Neural cell (in vitro differentiated cells): ENCODE measurements around a stretch of chr12.

DNA sequence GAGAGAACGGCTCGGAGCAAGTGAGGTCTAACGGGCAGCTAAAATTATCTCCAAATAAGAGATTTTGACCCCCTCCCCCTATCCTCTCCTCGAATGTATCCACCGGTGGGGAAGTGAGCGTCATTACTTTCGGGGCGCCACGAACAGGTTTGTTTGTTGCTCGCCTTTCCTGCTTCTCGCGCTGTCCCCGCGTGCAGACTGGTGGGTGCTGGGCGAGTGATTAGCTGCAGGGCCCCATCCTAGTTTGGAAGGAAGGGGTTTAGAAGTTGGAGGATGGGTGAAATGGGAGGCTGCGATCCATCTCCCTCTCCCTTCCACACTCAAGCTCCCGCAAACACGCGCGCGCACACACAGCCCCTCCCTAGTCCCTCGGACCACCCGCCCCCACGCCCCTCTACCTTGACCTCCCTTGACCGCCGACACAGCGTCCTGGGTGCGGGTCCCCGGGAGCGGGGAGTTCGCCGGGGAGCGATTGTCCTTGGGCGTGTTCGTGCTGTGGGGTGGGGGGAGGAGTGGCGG is 802 bp upstream of the NTF3 start:
- RAMPAGE, long total RNA: no peak

DNA sequence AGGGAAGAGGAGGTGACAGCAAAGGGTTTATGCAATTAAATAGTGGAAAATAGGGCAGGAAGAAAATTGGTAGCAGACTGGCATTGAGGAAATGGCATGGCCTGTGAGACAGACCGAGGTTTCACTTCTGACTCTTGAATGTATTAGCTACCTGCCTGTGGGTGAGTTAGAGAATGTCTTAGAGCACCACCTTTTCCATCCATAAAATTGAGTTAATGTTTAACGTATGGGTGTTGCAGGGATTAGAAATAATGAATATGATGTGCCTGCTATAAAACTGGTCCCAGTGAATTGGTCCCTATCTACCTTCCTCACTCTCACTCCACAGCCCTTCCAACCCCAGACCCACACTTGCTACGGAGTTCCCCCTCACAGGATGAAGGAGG is 116.6 kb downstream of the NTF3 start:
- RAMPAGE, long total RNA: no peak

- RAMPAGE, long total RNA: no peak
Measured at GRCh38 chr12:5937718-5938357, 7.2 kb downstream of the ANO2 start.

GRCh38 chr12:6070992-6071417 is 53.5 kb downstream of the VWF start:
- RAMPAGE, long total RNA: no peak

- RAMPAGE, long total RNA: no peak
Measured at GRCh38 chr12:6133414-6133763, 8.9 kb upstream of the VWF start.

- RAMPAGE, long total RNA: no peak
Measured at GRCh38 chr12:6230386-6231176, 30.4 kb downstream of the CD9 start.

- RAMPAGE, long total RNA: no peak
Measured at GRCh38 chr12:6266989-6267766, 43.3 kb upstream of the PLEKHG6 start.

DNA sequence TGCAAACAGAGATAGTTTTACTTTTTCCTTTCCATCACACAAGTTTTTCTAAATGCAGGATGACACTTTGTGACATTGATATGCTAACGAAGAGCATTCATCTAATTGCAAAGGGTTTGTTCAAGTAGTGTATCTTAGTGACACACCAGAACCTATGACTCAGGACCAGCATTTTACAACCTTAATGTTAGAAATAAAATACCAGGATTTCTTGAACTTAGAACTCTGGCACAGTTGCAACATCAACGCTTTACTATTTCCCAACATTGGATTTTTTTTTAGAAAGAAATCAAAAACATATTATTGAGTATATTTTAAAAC is 17.9 kb upstream of the PLEKHG6 start:
- RAMPAGE, long total RNA: no peak

DNA sequence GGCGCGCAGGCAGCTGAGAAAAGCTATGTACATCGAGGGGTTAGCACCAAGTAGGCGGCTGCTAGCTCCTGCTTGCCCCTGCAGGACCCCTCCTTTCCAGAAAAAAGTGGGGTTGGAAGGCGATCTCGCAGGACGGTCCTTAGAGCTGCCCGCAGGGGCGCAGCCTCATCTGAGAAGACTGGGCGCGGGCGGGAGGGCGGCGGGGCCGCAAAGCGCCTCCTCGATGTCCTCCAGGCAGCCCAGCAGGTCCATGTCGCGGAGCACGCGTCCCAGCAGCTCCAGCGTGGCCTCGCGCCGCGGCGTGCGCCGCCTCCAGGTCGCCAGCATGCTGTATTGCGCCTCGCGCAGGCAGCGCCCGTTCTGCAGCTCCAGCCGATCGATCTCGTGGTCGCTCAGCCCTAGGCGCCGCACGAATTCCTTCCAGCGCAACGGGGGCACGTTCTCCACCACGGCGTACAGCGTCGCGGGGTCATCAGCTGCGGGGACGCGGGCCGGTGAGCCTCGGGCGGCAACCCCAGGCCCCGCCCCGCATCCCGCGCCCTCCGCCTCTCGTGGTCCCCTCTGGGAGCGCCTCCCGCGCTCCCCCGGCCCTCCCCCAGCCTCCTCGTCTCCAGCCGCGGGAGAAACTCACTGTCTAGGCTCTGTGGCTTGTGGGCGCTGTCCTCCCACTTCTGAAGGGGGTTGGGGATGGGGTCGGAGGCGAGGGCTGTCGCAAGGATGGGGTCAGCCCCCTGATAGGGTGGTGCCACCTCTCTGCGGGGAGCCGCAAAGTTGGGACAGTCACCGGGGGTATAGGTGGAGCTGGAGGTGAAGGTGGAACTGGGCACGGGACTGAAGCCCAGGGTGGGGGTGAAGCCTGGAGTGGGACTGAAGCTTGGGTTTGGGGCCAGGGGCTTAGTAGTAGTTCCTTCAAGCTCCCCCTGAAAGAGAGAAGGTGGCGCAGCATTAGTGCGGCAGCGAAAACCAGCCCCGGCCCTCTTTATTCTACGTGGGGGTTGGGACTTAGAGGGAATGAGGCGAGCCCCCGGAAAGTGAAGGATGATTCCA is 12.4 kb downstream of the TNFRSF1A start:
- RAMPAGE, long total RNA: no peak

DNA sequence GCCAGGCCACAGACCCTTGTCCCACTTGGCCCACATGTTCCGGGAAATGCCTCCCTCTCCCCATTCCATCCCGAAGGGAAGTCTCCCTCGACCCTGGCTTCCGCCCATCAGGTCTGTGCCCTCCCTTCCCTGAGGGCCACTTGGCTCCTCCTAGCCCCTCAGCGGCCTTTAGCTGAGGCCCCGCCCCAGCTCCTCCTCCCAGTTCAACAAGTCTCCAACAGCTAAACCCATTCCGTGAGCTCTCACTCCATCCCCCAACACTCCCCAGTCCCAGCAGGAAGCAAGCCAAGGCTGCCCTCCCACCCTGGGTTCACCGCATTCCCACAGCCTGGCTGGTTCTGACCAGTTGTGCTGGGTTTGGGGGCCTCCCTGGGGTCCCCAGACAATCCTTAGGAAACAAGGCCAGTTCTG is 5.3 kb downstream of the TNFRSF1A start:
- RAMPAGE, long total RNA: no peak

DNA sequence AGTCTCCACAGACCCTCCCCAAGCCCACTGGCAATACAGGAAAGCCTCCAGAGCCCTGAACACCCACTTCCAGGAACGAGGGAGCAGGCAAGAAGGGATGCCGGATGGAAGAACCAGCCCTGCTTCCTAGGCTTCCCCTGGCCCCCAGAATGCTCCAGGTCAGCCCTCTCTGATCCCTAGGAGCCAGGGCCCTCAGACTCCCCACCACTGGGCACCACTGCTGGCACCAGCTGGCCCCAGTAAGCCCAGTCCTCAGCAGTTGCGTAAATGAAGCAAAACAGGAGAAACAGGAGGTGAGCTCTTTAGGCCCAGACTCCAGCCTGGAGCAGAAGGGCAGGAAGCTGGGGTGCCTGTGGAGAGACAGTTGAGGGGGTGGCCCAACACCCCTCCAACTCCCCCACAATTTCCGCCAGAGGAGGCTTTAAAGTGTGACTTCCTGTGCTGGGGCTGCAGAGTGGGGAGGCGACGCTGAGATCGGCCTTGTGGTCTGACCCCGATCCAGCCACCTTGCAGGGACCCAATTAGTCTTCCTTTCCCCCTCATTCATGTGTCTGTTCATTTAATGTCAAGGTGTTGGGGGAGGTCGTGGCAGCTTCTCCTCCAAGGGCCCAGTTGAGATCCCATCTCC is 4.8 kb downstream of the TNFRSF1A start:
- RAMPAGE, long total RNA: no peak

- RAMPAGE, long total RNA: no peak
Measured at GRCh38 chr12:6337589-6337888, 4.3 kb downstream of the TNFRSF1A start.

GRCh38 chr12:6368006-6368599 is 7.3 kb downstream of the SCNN1A start:
- RAMPAGE, long total RNA: no peak

DNA sequence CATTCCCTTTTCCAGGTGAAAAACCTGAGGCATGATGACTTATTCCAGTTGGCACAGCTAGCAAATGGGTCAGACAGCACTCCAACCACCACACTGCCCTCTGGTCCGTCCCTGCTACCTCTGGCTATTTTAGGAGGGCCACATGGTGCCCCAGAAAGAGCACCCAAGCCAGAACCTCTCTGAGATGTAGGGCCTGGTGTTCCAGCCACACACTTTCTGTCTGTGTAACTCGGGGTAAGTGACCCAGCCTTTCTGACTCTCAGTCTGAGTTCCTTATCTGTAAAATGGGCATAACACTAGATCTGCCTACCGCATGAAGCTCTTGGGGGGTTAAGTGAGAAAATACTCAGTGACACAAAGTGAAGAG is 6.8 kb downstream of the SCNN1A start:
- RAMPAGE, long total RNA: no peak

- RAMPAGE, long total RNA: no peak
Measured at GRCh38 chr12:6416540-6416972, 28.2 kb upstream of the CD27 start.

DNA sequence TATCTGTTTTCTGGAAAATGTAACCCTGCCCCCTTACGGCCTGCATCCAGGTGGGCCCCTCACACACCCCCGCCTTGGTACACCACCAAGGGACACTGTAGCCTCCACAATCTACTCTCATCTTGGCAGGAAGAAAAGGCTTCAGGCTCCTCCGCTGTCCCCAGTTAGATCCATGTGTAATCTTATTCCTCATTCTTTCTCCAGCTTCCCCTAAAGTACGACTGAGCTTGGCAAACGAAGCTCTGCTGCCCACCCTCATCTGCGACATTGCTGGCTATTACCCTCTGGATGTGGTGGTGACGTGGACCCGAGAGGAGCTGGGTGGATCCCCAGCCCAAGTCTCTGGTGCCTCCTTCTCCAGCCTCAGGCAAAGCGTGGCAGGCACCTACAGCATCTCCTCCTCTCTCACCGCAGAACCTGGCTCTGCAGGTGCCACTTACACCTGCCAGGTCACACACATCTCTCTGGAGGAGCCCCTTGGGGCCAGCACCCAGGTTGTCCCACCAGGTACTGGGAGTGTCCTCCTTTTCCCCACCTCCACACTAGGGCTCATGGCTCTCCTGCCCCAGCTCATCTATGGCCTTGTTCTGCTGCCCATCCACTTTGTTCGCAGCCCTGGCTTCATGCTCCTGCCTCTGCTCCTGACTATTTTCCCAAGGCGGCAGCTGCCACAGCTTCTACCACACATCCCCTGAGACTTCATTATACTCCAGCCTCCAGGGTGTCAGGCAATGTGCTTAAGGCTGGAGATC is 6.8 kb downstream of the TAPBPL start:
- RAMPAGE, long total RNA: no peak

DNA sequence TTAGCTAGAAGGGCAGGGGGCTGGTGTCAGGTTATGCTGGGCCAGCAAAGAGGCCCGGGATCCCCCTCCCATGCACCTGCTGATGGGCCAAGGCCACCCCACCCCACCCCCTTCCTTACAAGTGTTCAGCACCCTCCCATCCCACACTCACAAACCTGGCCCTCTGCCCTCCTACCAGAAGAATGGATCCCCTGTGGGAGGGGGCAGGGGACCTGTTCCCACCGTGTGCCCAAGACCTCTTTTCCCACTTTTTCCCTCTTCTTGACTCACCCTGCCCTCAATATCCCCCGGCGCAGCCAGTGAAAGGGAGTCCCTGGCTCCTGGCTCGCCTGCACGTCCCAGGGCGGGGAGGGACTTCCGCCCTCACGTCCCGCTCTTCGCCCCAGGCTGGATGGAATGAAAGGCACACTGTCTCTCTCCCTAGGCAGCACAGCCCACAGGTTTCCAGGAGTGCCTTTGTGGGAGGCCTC is 1.1 kb upstream of the GAPDH start:
- RAMPAGE, long total RNA: no peak

DNA sequence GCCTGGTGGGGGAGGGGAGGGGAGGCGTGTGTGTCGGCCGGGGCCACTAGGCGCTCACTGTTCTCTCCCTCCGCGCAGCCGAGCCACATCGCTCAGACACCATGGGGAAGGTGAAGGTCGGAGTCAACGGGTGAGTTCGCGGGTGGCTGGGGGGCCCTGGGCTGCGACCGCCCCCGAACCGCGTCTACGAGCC is 311 bp downstream of the GAPDH start:
- RAMPAGE, long total RNA: no peak

GRCh38 chr12:6584327-6584751 is 16.2 kb upstream of the NOP2 start:
- RAMPAGE, long total RNA: no peak

DNA sequence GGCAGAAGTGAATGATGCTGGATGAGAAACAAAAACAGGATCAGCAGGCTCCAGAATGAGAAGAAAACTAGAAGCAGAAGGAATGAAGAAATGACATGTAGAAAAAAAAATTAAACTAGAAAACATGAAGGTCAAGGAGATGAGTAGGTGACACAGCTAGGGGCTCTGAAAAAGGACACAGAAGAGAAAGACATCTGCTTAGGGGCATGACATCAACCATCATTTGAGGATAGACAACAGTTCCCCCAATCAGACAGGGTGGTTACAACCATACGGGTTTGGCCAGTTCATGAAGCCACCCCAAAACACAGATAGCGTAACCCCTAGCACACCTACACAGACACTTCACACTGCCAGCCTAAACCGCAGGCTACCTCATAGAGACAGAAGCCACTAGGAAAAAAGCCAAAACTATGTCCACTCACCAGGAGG is 2.0 kb downstream of the CHD4 start:
- RAMPAGE, long total RNA: no peak